Thoracic aorta (tissue), 1 donor: ENCODE data around the genes HAP1 and KLHL10.

DNA sequence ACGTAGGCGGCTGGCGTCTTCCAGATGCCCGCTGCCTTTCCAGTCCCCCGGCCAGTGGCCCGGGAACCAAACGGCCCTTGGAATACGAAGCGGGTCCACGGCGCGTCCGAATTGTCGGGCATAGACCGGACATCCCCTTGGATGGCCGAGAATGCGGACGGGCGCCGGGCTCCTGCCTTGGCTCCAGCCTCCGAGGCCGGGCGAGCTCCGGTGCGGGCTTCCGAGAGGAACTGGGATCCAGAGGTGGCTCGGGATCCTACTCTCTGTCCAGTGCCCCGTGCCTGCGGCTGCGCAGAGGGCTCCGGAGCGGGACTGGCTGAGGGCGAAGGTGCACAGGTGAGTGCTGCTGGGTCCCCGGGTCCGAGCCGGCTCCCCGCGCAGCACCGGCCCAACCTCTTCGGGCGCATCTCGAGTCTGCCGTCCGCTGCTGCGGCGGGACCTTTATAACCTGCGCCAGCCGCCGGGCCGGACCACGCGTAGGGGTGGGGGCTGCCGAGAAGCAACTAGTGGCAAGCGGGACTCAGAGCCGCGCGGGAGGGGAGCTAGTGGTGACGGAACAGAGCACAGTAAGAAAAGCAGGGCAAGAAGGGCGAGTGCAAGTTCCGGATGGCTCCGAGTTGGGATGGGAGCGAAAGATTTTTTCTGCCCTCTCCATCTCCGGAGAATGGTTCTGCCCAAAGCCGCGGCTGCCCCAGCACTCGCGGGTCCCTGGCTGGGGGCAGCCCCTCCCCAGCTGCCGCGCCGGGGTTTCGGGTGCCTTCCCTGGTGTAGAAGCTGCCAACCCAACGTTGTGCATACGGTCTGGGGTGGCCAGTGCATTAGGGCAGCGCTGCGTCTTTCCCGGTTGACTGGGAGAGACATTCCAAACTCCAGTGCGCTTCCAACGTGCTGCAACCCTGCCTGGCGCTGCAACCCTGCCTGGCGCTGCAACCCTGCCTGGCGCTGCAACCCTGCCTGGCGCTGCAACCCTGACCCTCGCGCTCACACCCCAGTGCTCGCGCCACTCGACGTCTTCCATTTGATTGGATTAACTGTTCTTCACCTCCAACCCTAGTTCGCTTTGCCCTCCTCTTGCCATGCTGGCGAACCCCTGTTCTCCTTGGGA, at the start of gene HAP1:
Gene HAP1 (minus strand): TSS at position 416 of the 1,105 bp plus-strand sequence.
- RAMPAGE, long total RNA = no peak

DNA sequence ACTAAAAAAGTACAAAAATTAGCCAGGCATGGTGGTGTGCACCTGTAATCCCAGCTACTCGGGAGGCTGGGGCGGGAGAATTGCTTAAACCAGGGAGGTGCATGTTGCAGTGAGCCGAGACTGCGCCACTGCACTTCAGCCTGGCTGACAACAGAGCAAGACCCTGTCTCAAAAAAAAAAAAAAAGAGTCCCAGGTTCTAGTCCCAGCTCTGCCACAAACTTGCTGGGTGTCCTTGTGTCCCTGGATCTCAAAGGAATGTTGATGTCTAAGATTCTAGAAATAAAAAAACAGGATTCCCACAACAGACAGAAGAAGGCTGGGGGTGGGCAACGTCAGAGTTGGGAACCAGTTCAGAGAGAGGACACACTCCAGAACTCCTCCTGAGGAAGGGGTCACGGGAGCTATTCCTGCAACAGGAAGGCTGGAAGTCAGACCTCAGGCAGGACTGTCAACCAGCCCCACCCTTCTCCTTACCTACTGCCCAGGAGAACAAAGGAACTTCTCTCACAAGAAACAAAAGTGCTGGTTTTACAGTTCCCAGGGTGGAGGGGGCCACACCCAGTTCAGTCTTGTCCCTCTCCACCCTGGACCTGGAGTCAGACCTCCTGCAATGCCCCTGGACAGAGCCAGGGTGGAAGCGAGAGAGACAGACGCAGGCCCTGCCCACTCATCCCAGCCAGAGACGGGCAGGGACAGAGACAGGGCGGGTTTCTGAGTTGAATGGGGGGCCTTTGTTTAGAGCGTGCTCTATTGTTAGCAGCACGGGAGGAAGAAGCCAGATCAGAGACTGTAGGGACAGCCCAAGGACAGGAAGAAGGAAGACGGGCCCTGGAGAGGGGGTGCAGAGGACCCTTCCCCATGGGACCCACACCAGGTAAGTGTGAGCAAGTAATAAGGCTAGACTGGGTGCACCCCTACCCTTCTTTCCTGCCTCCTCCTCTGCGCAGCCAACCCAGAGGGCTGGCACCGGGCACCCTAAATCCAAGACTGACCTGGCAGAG, 11.3 kb downstream of the JUP start:
- RAMPAGE, long total RNA = no peak

DNA sequence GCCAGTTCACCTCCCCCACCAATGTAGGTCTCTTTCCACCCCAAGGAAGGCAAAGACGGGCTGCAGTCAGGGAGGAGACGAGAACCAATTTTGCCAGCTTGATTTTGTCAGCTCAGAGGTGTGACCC, 7.0 kb upstream of the JUP start:
- RAMPAGE, long total RNA = no peak

- RAMPAGE, long total RNA = no peak
Observed at GRCh38 chr17:41837517-41838040, at the start of gene KLHL10. KLHL10 (plus strand) TSS chr17:41837825.

GRCh38 chr17:41908818-41909366, 9.9 kb downstream of the ACLY start:
- RAMPAGE, long total RNA = no peak

- RAMPAGE, long total RNA = no peak
Observed at GRCh38 chr17:41964900-41965500, 1.6 kb upstream of the CNP start.

- RAMPAGE, long total RNA = no peak
Observed at GRCh38 chr17:41970733-41972059, 4.6 kb downstream of the CNP start.

- RAMPAGE, long total RNA = no peak
Observed at GRCh38 chr17:42076788-42077224, 21.5 kb downstream of the ZNF385C start.

- RAMPAGE, long total RNA = no peak
Observed at GRCh38 chr17:42088025-42088763, 10.1 kb downstream of the ZNF385C start.

DNA sequence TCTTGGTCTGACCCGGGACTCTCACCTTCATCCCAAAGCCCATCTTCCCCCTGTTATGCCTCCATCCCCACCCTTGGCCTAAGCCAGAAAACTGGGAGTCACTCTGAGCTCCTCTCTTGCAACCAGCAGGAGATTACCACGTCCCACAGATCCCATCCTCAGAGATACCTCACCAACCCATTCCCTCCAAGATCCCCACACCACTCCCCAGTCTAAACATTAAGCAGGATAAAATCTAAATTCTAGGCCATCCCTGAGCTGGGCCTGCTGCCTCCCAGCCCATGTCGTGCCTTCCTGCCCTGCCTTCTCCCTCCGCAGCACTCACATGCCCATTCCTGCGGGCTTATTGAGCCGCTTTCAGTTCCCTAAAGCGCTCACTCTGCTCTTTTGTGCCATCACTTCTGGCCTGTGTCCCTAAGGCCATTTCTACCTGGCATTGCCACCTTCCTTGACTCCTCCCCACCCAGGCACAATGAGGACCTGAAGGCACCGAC, 12.9 kb upstream of the RAB5C start:
- RAMPAGE, long total RNA = no peak

DNA sequence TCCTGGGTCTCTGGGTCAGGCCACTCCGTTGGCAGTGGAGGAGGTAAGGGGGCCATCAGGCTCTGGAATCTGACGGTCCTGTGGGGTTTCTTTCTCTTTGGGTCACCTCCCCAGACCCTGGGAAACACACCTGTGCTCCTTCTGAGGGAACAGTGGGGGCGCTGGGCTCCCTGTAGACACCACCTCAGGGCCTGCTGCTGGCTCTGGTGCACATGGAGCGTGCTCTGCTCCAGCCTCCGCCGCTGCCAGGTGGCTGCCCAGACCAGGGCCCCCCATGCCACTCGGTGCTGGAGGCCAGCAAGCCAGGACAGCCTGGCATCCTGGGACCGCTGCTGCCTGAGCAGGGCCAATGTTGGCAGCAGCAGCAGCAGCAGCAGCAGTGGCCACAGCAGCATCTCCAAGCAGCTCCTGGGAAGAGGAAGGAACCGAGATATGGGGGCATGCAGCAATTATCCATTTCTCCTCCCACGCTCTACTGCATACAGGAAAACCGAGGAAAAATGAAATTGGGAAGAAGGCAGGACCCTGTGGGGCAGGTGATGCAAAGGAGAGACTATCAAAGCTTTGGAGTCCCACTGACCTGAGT, 1.0 kb downstream of the GHDC start:
- RAMPAGE, long total RNA = no peak

DNA sequence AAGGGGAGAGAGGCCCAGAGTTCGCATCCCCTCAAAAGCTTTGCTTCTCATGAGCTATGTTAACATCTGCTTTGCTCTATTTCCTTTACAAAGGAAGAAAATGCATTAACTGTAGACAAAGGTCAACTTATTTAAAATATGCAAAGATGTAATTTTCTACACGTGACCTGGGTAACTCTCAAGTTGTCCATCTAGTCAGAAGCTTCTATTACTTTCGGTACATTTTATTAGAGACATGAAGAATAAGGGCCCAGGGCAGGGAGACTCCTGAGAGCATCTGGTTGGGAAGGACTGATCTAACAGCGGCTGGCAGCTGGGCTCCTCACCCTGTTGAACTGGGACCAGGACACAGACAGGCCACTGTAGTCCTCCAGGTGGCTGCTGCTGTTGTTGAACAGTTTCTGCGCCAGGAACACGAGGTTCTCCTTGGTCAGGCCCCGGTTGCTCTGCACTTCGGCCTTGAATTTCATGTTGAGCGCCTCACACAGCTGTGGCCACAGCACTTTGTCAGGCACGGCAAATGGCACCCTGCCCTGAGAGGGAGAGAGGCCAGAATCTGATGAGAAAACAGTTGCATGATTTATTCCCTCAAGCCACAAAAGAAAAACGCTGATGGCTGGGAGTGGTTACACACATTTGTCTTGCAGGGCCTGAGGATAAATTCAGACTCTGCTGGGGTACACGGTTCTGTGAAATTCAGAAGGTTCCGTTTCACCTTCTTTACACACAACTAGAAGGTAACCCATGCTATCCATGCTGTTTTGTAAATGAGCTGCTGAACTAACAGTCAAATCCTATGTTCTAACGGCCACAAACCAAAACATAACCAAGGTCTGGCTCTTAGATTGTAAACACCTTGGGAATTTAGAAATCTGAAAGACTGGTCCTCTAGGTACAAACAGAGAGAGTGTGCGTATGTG, 17.6 kb upstream of the GHDC start:
- RAMPAGE, long total RNA = no peak

GRCh38 chr17:42221919-42222338, 27.6 kb upstream of the GHDC start:
- RAMPAGE, long total RNA = no peak

DNA sequence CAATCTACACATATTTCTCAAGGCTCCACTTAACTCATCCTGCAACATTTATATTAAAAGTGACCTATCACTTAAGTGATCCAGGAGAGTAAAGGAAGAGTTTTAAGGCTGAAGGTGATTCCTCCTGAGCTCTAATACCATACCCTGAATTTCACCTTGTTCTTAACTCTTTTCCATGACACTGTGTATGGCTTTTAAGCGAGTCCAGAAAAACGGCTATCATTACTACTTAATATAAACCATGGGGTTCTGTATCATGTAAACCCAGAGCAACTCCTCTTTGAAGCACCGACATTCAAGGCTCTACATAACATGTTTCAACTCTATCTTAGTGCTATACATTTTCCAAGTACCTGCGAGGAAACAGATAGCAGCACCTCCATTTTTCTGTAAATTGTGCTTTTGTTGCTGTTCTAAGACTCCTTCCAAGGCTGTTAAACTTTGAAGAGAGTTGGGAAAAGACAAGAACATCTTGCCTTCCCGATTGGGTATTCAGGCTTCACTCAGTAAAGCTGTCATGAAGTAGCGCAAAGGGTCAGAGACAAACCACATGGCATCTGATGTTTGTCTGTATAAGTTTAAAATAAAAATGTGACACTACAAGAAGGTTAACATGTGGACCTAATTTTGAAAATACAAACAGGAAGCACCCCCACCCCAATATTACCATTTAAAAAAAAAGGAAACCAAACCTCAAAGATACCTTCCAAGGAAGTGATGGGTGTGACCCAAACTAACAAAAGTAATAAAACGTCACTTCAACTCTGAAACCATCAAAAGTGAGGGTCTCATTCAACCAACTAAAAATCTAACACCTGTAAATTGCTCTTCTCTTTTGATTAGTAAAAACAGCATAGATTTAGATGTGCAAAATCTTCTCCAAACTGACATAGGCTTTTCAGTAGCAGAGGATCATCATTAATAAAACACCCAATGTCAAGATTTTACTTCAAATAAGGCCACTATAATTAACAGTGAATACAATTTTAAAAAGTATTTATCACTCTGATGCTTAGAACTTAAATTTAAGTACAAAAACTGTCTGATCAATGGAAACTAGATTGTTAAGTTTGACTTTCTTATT, 3.8 kb downstream of the STAT5B start:
- RAMPAGE, long total RNA = no peak

DNA sequence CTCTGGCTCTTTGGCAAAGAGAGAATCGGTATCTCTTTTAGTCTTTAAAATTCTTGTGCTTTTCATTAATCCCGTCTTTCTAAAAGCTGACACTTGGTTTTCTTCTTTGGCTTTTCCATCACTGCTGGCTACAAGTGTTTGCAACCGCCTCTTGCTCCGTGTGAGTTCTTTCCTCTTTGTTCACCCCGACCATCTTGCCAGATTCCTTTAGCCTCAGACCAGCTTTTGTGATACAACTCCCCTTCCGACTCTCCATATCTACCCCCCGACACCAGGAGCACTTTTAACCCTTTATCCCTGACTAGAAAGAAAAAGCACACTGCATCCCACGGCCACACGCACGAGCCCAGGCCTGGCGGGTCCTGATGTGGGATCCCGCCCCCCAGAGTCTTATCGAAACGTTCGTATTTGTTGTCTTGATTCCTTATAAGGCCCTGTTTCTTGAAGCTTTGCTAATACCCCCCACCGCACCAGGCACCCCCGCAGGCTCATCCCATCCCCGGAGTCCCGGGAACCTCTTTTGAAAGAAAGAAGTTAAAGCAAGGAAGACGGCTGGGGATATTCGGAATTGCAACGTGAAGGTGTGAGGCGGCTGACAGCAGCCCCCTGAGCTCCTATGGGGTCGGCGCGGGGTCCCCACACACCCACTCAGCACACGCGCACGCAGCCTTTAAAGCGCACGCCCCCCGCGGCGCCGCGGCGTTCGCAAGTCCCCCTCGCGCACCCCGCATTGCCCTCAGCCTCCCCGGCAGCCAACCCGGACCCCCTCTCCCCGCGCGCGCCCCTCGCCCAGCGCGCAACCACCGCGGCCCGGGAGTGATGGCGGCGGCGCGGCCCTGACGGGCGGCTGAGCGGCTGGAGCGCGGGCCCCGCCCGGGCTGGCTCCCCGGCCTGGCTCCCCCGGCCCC, 626 bp downstream of the STAT5B start:
- RAMPAGE, long total RNA = no peak

GRCh38 chr17:42282575-42283270, 5.6 kb upstream of the STAT5A start:
- RAMPAGE, long total RNA = no peak

DNA sequence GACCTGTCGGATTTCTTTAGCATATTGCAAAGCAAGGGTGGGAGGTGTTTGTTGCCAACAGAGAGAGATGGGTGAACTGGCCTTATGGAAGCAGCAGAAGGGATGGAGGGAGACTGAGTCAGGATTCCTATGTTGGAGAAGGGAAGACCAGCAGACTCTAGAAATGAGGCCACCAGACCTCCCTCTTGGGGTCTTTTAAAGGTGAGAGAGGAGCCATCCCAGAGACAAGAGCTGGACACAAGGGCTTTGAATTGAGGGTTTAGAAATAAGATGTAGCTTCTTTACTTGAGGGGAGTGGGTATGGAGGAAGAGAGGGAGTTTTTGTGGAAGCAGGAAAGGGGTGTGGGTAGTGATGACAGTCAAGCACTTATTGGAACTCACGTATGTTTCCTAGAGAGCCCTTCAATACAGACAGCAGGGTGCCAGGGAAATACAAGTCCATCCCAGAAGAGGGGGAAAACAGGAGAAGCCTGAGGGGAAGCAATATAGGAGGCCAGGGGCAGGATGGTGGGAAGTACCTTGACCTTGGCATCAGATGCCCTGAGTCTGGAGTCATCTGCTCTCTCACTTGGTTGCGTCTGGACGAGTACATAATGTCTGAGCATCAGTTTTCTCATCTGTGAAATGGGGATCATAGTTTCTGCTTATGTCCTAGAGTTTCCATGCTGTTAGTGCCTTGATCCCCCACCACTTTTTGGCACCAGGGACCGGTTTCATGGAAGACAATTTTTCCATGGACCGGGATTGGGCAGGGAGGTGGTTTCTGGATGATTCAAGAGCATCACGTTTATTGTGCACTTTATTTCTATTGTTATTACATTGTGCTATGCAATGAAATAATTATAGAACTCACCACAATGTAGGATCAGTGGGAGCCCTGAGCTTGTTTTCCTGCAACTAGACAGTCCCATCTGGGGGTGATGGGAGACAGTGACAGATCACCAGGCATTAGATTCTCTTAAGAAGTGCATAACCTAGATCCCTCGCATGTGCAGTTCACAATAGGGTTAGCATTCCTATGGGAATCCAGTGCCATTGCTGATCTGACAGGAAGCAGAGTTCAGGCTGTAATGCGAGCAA, 2.2 kb downstream of the STAT5A start:
- RAMPAGE, long total RNA = no peak

DNA sequence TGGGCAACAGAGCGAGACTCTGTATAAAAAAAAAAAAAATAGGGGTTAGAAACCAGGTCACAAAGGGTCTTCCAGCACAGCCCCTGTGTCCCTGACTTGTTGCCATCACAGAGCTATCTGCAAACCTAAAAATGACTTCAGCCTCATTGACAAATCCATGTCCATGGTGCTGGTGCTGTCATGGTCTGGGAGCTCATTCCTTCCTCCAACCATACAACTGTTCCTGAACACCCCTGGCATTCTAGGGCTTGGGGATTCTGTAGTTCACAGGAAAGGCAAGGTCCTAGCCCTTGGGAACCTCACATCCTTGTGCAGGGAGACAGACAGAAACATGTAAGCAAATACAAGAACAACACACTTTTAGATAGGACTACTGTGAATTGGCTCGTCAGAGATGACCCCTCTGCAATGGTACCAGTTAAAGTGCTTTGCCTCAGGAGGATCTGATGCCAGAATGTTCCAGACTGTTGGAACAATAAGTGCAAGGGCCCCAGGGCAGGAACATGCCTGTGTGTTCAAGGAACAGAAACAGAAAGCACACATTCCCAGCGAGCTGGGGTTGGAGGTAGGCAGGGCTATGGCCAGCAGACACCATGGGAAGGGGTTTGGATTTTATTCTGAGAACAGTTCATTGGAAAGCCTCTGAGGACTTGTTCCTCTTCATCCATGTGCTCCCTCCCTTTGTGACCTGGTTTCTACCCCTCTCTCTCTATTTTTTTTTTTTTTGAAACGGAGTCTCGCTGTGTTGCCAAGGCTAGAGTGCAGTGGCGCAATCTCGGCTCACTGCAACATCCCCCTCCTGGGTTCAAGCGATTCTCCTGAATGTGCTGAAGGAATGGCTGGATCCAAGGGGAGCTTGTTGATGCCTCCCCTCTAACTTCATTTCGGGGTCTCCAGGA, 6.1 kb downstream of the STAT5A start:
- RAMPAGE, long total RNA = no peak

DNA sequence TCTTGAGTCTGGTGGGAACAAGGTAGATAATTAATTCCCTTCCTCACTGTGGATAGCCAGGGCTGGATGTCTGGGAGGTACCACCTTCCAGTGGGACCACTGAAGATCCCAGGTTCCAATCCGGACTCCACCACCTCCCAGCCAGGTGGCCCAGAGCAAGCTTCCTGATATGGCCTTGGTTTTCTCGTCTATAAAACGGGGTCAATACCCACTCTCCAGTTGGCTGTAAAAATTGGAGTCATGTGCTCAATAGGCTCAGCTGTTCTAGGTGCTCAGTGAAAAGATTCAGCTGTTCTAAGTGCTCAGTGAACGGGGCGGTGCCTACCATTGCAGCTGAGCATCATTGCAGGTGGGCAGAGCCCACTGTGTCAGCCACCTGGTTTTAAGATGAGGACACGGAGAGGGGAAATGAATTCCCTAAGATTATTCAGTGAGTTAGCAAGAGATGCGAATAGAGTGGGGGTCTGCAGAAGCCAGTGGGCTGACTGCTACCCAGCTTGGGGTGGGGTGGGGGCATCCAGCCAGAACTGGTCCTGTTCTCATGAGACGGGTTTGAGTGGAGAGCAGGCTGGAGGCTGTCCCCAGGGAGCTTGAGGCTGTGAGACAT, 21.7 kb downstream of the STAT5A start:
- RAMPAGE, long total RNA = no peak

- RAMPAGE, long total RNA = no peak
Observed at GRCh38 chr17:42340945-42341288, 47.3 kb downstream of the STAT3 start.